Endometrial microvascular endothelial cells (primary cell): ENCODE measurements around a stretch of chr3.

DNA sequence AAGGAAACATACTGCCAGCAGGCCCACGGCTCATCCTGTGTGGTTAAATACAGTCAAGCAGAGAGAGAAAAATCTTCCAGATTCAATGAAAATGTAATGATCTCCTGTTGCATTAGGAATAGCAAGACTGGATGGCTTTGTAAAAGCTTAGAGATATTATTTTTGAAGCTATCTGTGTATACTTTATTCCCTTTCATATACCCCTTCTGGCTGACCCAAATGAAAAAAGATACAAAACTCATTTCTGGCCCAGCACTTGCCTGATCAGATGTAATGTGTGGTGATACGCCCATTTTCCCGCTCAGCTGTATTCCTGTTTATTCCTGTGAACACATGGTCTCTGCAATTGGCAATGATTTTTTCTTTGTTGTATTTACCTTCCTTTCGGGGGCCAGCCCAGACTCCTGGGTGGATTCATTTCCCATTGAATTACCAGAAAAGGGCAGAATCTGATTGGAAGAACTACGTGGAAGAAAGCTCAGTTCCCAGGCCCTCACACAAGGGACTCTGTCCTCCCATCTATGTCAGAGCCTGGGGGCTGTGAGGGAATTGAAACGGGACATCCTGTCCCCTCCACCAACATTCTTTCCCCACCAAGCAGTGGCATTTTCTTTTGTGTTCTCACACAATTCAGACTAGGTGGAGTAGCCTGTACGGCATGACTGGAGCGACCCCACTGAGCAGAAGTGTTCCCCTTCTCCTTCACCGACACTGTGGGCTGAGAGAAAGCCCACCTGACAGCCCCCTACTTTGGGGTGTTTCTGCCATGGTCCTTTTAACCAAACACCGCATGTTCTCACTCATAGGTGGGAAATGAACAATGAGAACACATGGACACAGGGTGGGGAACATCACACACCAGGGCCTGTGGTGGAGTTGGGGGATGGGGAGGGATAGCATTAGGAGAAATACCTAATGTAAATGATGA lies 31.9 kb upstream of the RFTN1 start:
- RAMPAGE, long total RNA, result no peak

DNA sequence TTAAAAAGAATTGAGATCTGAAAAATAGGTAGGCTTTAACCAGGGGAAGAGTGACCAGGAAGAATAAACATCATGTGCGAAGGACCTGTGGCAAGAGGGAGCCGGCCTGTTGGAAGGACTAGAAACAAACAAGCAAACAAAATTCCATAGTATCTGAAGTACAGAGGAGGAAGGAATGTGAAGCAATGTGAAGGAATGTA lies 84.5 kb upstream of the PLCL2 start:
- RAMPAGE, long total RNA, result no peak

- RAMPAGE, long total RNA, result no peak
These were observed 83.6 kb upstream of the PLCL2 start for GRCh38 chr3:16801169-16801587.

GRCh38 chr3:17090117-17090645 lies 205.4 kb downstream of the PLCL2 start:
- RAMPAGE, long total RNA, result no peak

GRCh38 chr3:17617396-17618009 lies 124.9 kb downstream of the TBC1D5 start:
- RAMPAGE, long total RNA, result no peak

DNA sequence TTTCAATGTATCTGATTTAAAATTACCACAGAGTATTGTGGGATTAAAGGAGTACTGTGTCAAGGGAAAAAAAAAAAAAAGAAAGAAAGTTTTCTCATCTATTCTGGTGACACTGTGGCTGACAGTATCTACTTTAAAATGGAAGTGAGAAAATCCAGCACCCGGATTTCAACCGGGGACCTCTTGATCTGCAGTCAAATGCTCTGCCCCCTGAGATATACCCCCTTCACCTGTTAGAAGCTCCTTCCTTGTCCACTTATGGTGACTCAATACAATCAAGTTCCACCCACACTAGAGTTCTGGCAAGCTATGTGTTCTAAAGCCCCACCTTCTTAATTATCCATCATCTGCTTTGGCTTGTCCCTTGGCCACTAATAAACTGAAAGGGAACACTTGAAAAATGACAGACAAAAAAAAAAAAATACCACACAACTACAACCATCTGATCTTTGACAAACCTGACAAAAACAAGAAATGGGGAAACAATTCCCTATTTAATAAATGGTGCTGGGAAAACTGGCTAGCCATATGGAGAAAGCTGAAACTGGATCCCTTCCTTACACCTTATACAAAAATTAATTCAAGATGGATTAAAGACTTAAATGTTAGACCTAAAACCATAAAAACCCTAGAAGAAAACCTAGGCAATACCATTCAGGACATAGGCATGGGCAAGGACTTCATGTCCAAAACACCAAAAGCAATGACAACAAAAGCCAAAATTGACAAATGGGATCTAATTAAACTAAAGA lies 42.5 kb downstream of the TBC1D5 start:
- RAMPAGE, long total RNA, result no peak

DNA sequence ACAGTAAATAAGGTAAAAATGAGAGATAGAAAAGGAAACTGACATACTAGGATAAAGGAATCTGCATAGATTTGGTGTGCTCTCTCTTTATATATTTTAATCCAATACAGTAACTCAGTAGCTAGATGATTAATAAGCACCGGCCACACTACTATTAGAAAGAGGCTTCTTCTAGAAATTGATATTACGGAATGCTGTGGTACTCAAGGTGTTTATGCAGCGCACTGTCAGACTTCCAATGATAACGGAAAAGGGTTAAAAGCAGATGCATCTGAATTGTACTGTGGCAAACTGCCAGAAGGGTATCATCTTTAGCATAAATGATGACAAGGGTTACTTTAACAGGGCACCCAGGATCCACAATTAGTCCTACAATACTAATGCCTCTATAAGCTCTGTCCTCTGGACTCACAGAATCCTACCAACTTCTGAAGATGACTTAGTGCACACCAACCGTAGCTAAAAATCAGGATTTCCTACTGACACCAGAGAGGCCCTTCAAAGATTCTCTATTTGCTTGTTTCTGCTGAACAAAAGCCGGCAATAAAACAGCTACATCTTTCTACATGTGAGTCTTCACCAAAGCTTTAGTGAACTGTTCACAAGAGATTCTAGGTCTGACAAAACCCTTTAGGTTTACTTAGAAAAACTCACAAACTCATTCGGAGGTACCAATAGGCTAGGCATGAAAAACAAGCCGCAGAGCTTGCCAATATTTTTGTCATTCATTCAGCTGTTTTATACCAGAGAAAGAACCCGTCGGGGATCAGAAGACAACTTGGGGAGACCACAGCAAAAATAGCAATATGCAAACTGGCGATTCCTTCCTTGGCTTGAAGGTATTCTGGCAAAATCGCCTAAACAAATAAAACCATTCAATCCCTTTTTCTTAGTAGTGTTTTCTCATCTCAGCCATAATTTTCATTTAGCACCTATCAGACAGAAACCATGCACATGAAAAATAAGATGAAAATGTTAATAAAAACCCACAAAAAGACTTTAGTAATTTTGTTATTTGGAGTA lies 7.0 kb downstream of the SATB1 start:
- RAMPAGE, long total RNA, result no peak

GRCh38 chr3:18516012-18516674 lies 91.0 kb upstream of the SATB1 start:
- RAMPAGE, long total RNA, result no peak

GRCh38 chr3:18745448-18745932 lies 320.4 kb upstream of the SATB1 start:
- RAMPAGE, long total RNA, result no peak

DNA sequence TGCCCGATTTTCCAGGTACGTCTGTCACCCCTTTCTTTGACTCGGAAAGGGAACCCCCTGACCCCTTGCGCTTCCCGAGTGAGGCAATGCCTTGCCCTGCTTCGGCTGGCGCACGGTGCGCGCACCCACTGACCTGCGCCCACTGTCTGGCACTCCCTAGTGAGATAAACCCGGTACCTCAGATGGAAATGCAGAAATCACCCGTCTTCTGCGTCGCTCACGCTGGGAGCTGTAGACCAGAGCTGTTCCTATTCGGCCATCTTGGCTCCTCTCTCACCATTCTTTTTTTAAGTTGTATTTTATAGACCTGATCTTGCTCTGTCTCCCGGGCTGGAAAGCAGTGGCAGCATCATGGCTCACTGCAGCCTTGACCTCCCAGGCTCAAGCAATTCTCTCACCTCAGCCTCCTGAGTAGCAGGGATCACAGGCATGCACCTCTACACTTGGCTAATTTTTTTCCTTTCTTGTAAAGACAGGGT lies 184.7 kb upstream of the KCNH8 start:
- RAMPAGE, long total RNA, result no peak

DNA sequence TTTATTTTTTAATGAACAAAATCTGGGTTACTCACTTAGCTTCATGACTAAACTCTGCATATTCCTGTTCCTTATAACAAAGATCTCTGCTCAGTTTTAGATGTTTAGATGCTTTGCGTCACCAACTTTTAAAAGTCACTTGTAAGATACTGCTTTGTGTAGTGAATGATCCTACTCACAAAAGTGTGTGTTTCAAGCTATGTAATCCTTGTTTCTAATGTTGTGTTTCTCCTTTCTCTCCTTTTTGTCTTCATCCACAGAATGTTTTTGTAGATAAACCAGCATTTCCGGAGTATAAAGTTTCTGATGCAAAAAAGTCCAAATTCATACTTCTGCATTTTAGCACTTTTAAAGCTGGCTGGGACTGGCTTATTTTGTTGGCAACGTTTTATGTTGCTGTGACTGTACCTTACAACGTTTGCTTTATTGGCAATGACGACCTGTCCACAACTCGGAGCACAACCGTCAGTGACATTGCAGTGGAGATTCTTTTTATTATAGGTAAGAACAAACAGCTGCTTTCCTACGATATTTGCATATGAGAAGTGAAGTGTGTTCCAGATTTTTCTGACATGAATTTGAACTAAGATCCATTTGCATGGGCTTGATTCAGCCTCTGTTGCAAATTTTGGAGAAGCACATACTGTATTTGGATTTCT lies 199.3 kb downstream of the KCNH8 start:
- RAMPAGE, long total RNA, result no peak

GRCh38 chr3:19951460-19952316 lies 4.8 kb downstream of the RAB5A start:
- RAMPAGE, long total RNA, result no peak

GRCh38 chr3:20023545-20024295 lies 11.7 kb upstream of the PP2D1 start:
- RAMPAGE, long total RNA, result no peak

- RAMPAGE, long total RNA, result no peak
These were observed 70.9 kb downstream of the SGO1 start for GRCh38 chr3:20115146-20115396.

DNA sequence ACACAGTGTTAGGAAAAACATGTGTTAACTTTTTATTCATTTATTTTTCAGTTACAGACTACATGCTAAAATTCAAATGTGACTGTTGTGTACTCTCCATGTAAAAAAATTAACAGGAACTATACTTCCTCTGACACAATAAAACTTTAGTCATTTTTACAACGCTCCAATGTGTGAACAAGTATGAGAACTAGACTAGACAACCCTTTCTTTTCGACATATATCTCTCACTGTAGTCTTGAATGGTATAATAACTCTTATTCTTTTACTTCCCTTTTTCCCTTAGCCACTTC lies 587.7 kb upstream of the UBE2E2 start:
- RAMPAGE, long total RNA, result no peak

DNA sequence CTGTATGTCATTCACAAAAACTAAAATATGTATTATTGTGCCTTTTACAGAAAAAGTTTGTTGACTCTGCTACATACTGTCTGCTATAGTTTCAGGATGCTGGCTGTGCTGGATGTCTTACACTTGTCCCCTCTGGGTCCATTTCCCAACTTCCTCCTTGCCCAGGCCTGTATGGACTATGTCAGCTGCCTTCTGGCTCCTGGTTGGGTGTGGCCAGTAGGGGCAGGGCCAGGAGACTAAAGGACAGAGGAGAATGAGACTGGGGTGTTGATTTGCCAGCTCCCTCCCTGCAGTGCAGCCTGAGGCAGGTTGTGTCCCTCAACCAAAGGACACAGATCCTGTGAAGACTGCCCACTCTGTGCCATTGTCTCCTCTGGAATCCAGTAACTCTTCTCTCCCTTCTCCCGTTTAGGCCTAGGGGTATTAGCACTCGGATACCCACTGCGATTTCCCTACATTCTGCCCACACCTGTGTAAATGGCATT lies 90.6 kb upstream of the UBE2E2 start:
- RAMPAGE, long total RNA, result no peak

DNA sequence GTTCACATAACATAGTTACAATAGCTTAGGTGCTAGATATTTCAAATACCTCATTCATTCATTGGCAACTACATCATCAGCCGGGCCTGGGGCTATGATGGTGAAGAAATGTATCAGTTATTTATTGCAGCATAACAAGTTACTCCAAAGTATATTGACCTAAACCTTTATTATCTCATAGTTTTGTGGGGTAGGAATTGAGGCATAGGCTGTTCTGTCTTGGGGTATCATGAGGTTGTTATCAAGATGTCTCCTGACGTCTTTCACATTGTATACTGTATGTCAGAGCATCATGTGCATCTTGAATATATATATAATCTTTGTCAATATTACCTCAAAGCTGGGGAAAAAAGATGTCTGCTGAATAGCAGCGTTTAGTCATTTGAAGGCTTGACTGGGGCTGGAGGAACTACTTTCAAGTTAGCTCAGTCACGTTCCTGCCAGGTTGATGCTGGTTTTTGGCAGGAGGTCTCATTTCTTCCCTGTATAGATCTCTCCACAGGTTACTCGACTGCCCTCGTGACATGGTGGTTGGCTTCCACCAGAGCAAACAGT lies 106.3 kb downstream of the UBE2E2 start:
- RAMPAGE, long total RNA, result no peak

DNA sequence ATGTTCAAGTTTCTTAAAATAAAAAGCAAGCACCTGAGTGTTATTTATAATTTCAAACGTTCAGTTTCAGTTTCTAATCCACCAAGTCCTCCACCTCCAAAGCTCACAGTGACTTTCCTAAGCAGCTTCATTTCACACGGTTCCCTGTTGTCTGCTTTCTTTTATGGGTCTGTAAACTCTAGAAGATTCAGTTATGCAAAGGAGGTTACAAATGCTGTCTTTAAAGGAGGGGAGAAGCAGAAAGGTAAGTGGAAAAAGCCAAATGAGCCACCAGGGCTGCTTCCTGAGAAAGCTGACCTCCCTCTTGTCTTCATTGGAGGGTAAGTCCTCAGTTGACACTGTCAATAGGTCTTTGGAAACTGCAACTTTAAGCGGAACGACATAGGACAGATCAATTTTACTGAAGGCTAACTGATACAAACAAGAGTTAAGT lies 152.1 kb upstream of the UBE2E1 start:
- RAMPAGE, long total RNA, result no peak

GRCh38 chr3:23829261-23830000 lies 23.7 kb downstream of the UBE2E1 start:
- RAMPAGE, long total RNA, result no peak

- RAMPAGE, long total RNA, result no peak
These were observed 121.4 kb downstream of the THRB start for GRCh38 chr3:24373085-24373812.